GM12891 (cell line): ENCODE measurements around a stretch of chr1.

- RRBS, result no CpG with 5 or more reads among the region's 13 CpGs
Measured at GRCh38 chr1:201481023-201481334, 12.0 kb upstream of the PHLDA3 start.

DNA sequence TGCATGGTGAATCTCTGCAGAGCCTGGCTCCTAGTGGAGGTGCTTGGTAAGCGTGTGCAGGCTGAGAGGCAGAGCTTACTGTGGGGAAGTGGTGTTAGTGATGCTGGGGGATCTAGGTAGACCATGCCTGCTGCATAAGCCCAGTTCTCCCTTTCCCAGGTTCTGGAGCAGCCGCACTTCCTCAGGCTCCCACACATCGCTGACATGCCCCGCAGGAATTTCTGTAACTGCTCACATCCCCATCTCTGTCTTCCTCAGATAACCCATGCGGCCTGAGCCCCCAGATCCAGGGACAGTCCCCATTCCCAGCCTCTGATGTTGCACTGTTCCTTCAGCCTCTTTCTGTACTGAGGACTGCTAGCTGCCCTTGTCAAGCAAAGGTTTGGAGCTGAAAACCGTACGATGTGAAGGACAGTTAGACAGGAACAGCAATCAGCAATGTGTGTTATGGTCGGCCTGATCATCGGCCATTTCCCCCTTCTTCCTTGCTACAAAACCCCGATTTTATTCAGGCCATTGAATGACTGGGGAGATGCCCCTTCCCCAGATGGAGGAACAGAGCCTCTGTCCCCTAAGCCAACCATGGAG, 8.0 kb downstream of the CSRP1 start:
- RRBS, result no CpG with 5 or more reads among the region's 10 CpGs

DNA sequence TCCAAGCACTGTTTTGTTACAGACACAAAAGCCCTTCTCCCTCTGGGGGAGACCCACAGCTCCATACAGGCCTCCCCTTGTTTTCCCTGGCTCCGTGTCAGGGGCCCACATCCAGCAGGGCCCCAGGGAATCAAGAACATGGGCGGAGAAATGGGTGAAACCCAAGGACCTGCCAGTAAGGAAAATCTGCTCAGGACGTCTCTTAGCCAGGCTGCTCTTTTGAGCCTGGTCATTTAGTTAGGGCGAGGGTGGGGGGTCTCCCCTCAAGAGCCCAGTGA, 6.7 kb downstream of the CSRP1 start:
- RRBS, result no CpG with 5 or more reads among the region's 4 CpGs

DNA sequence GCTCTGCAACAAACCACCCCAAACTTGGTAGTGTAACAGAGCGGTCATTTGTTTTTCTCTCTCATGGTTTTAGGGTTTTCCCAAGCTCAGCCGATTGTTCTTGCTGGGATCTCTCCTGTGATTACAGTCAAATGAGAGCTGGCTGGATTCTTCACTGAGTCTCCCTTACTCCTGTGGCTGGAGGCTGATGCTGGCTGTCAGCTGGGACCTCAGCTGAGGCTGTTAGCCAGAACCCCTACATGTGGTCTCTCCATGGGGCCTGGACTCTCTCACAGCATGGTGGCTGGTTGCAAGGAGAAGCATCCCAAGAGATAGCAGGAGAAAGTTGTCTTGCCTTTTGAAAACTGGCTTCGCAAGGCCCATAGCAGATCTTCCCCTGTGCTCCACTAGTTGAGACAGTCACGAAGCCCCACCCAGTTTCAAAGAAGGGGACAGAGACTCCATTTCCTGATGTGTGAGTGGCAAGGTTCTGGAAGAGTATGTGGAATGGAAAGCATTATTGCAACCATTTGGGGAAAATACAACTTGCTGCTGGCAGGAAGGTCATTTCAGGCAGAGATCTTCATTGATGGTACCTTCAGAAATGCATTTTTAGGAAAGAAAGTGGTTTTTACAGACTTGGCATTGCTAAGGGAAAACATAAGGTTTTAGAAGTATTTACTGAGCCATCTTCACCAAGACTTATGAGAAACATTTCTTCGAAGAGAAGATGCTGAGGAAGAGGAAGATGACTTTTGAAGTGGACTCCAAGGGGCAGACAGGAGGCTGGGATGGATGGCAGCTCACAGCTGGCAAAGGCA, 7.5 kb upstream of the CSRP1 start:
- RRBS, result no CpG with 5 or more reads among the region's 5 CpGs

DNA sequence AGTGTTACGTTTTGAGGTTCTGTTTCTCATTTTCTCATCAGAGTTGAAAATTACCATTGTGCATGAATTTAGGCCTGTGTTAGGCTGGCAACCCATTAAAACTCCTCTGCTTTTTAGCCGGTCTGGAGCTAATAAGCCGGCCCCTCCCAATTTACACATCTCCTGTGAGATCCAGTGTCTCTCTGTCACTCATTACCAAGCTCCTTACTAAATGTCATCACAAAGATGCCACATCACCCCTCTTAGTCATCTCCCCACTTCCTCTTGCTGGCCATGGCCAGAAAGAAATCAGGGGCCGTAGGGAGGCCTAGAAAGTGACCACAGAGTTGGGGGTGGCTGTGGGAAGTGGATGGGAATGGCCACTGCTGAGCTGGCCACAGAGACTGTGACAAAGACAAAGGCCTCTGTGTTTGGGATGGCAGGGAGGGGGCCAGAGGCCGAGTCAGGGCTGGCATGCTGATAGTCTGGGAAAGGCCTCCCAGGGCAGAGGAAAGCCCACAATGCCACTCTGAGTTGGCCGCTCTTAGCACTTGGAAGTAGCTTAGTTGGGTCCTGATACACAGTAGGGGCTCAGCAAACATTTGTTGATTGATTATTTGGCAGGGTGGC, 12.9 kb downstream of the NAV1 start:
- RRBS, result no CpG with 5 or more reads among the region's 6 CpGs

- RRBS, result no CpG with 5 or more reads among the region's 9 CpGs
Measured at GRCh38 chr1:201555467-201555930, 16.6 kb downstream of the NAV1 start.

DNA sequence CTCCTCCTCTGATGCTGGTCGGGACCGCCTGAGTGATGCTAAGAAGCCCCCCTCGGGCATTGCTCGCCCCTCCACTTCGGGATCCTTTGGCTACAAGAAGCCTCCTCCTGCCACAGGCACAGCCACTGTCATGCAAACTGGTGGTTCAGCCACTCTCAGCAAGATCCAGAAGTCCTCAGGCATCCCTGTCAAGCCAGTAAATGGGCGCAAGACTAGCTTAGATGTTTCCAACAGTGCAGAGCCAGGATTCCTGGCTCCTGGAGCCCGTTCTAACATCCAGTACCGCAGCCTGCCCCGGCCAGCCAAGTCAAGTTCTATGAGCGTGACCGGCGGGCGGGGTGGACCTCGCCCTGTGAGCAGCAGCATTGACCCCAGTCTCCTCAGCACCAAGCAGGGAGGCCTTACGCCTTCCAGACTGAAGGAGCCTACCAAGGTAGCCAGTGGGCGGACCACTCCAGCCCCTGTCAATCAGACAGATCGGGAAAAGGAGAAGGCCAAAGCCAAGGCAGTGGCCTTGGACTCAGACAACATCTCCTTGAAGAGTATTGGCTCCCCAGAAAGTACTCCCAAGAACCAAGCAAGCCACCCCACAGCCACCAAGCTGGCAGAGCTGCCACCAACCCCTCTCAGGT, 46.6 kb upstream of the IPO9 start:
- RRBS, result no CpG with 5 or more reads among the region's 17 CpGs

GRCh38 chr1:201819824-201821282, 8.6 kb upstream of the IPO9 start:
- RRBS, result no CpG with 5 or more reads among the region's 11 CpGs

- RRBS, result no CpG with 5 or more reads among the region's 3 CpGs
Measured at GRCh38 chr1:201882443-201883197, 6.1 kb upstream of the SHISA4 start.

DNA sequence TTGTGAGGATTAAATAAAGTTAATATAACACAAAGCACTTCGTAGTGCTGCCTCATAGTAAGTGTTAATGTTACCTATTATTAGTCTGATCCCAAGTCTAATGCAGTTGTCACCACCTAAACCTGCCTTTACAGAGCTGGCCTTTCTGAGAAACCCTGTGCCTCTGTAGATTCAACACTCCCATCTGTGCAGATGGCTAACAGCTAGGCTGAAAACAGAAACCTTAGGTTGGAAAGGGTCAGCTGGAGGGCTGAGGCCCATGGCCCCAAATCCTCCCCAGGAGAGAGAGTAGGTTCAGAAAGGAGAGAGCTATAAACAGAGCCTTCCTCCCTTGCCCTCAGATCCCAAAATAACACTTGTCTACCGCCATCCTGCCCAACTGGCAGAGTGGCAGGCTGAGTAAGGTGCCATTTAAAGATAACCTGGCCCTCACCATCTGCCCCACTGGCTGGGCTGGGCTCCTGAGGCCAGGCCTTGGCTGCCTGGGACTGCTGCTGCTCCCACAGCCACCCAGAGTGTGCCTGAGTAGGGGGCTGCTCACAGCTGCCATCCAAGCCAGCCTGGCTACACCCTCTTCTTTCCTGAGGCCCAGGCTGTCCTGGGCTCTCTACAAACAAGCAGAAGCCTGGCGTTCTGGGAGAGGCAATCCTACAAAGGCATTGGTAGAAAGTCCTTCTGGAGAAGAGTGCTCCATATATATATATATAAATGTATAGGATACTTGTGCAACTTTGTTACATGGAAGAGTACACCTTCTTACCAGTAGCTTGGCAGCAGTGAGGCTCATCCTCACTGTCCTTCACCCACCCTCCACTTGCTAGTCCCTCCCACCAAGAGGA, 4.2 kb upstream of the SHISA4 start:
- RRBS, result no CpG with 5 or more reads among the region's 3 CpGs

DNA sequence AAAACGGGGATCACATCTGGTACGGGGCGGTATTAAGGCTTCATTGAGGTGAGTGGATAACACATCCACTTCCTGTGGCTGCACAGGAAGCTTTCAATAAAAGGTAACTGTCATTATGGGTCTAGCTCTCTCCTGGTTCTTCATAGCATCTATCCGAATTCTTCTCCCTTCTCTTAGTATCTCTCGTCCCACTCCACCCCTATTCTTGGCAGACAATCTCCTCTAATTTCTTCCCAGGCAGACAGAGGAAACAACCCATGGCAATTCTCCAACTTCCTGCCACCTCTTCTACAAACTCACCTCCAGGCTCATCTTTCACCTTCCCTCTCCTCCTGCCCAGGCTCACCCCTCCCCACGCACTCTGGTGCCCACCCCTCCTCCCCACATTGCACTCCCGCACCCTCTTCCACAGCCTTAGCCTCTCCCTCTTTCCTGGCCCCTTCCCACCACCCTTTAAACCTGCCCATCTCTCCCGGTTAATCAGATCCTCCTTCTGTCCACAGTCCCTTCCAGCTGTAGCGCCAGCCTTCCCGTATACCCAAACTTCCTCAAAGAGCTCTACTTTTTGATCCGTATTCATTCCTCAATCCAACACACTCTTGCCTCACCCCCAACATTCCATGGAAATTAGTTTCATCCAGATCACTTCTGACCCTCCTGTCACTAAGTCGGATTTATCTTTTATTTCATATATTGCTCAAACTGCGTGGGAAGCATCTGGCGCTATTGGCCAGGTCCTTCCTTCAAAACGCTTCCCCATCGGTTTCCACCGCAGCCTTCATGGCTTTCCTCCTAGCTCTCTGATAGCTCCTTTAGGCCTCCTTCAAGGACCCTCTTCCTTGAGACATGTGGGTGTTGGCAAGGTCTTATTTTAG, 25.9 kb downstream of the SHISA4 start:
- RRBS, result no CpG with 5 or more reads among the region's 17 CpGs

- RRBS, result no CpG with 5 or more reads among the region's 3 CpGs
Measured at GRCh38 chr1:201928258-201928560, 18.1 kb downstream of the LMOD1 start.

- RRBS, result no CpG with 5 or more reads among the region's 5 CpGs
Measured at GRCh38 chr1:201989134-201989932, 6.9 kb downstream of the RNPEP start.

DNA sequence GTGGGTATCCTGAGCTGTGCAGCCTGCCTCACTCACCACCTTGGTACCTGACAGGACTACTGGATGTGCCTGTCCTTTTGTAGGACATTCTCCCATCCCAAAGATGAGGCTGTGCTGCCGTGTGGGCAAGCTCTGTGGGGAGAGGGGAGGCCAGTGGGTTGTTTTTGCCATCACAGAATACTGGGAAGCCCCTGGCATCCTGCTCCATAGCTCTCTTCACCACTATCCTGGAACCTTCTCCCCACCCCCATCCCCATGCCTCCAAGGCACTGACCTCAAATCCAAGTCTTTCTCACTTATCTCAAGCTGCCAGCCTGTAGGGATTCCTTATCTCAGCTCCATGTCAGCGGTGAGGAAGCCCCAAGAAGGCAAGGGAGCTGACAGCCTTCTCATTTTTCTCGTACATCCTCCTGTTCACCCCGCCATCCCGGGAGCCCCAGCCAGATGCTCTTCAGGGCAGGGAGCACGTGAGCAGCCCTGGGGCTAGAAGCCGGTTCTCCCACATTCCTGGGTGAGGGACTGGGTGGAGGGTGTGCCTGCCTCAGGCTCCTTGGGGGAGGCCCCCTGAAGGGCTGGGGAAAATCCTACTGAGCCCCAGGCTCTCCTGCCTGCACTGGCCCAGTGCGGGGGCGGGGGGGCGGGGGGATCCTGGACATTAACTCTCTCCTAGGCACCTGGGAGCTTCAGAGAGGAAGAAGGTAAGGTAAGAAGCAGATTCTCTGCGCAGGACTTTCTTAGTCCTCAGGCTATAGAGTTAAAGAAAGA, 2.4 kb upstream of the ELF3 start:
- RRBS, result 78% methylated on average over 3 of the region's 11 CpGs

DNA sequence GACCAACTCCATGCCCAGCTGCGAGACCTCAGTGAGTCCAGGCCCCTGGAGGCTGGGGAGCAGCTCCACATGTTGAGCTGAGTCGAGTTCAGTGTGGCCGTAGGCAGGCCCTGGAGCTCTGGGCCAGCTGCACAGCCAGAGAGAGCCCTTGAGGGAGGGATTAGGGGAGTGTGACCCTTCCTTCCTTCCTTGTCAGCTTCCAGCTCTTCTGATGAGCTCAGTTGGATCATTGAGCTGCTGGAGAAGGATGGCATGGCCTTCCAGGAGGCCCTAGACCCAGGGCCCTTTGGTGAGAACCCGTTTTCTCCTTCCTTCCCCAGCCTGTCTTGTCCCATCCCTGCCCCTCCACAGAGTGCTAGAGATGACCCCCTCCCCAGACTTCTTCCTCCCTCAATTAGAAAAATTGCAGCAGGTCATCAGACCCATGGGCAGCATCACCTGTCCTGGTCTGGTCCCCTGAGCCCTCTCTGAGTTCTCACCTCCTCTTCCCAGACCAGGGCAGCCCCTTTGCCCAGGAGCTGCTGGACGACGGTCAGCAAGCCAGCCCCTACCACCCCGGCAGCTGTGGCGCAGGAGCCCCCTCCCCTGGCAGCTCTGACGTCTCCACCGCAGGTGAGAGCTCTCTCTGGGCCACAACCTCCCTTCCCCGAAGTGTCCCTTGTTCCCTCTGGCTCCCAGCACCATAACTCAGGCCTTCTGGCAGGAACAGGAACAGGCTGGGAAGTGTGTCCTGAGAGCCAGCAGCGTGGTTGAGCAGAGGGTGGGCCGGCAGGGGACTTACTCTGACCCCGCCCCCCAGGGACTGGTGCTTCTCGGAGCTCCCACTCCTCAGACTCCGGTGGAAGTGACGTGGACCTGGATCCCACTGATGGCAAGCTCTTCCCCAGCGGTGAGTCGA, 2.0 kb downstream of the ELF3 start:
- RRBS, result 45% methylated on average over 4 of the region's 19 CpGs

GRCh38 chr1:202046608-202047511, 36.5 kb downstream of the ELF3 start:
- RRBS, result no CpG with 5 or more reads among the region's 4 CpGs

GRCh38 chr1:202047756-202048404, 37.5 kb downstream of the ELF3 start:
- RRBS, result no CpG with 5 or more reads among the region's 4 CpGs

GRCh38 chr1:202136570-202136821, 8.0 kb downstream of the ARL8A start:
- RRBS, result no CpG with 5 or more reads among the region's 4 CpGs

DNA sequence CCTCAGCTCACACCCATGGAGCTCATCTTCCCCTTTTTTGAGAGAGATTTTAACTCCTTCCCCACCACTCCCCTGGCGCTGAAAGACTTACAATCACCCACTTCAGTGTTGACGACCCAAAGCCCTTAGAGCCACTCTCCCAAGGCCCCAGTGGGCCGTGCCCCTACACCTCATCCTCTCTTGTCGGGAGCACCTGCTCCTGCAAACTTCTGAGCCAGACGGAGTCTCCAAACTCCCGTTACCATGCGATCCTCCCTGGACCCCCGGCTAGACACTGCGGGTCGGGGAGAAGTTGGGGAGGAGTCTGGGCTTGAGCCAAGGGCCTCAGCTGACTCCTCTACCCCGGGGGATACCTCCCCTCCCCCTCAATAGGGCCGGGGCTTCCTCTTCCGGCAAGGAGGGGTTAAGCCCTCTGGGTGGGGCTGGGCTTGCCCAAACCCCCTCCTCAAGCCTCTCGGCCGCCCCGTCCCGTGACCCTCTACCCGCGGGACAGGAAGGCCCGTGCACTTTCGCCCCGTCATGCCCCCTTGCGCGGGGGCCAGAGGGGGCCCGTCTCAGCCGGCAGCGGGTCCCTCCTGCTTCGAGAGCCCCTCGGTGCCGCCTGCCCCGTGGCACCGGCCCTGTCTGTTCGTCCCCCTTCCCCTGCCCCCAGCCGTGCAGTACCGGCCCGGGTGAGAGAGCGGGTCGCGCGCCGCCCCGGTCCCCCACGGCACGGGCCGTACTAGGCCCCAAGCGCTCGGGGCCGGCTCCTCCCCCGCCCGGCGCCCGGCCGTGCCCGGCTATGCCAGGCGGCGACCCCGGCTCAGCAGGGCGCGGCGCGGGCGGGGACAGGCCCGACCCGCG, 747 bp downstream of the ARL8A start:
- RRBS, result 2% methylated on average over 28 of the region's 65 CpGs